Measurements from ENCODE around the gene C2CD4C.

- PRO-cap, 3 experiments: peak in 1 of 3 experiments; most common minus-strand start chr19:267492 (in 1)
- RRBS: 3% methylated on average over 16 of the region's 76 CpGs
Measured at GRCh38 chr19:266991-267657, 24.1 kb downstream of the PLPP2 start.

- PRO-cap, 3 experiments: peak in 2 of 3 experiments; most common minus-strand start chr19:409147 (in 2)
- RRBS: 2% methylated on average over 47 of the region's 122 CpGs
Measured at GRCh38 chr19:408382-409853, at the start of gene C2CD4C. TSS of gene C2CD4C (minus strand) at chr19:409147.

DNA sequence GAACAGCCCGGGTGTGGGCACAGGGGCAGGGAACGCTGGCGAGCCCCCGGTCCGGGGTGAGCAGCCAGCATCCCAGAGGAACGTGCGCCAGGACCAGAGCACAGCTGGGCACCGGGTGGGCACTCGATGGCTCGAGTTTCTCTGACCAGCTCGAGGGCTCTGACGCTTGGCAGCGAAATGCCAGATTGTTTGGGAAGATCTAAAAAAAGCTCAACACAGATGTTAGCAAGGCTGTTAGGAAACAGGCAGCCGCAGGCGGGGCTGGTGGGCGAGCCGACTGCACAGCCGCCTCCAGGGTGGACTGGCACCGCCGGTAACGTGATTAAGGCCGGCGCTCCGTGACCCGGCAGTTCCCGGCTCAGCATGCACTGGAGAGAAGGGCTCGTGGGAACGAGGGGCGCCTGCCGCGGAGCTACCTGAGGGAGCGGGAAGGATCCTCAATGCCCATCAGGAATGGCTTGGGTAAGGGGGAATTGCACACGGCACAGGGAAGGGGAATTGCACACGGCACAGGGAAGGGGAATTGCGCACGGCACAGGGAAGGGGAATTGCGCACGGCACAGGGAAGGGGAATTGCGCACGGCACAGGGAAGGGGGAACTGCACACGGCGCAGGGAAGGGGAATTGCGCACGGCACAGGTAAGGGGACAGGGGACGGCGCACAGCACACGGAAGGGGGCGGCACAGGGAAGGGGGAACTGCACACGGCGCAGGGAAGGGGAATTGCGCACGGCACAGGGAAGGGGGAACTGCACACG is 18.2 kb upstream of the C2CD4C start:
- PRO-cap, 3 experiments: no peak in any of the 3 experiments
- RRBS: 78% methylated on average over 8 of the region's 53 CpGs

DNA sequence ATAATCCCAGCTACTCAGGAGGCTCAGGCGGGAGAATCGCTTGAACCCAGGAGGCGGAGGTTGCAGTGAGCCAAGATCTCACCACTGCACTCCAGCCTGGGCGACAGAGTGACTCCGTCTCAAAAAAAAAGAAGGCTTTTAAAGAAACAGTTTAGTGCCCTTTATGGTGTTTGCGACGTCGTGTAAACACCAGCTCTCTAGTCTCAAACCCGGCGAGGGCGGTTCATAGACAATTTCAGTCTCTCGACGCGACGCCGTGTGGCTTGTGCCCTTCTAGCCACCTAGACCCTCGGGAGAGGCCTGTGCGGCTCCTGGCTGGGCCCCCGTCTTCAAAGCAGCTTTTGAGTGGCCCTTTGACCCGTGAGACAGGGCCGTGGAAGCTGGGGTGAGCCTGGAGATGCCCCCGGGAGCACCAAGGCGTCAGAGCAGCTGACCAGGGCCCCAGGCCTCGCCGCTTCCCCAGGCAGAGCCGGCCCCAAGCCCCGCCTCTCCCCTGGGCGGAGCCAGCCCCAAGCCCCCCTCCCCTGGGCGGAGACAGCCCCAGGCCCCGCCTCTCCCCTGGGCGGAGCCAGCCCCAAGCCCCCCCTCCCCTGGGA is 5.0 kb upstream of the MADCAM1 start:
- PRO-cap, 3 experiments: no peak in any of the 3 experiments
- RRBS: 45% methylated on average over 5 of the region's 31 CpGs

GRCh38 chr19:518238-518745 is 11.0 kb downstream of the TPGS1 start:
- PRO-cap, 3 experiments: no peak in any of the 3 experiments
- RRBS: 31% methylated on average over 2 of the region's 5 CpGs

GRCh38 chr19:518789-519542 is 11.7 kb downstream of the TPGS1 start:
- PRO-cap, 3 experiments: no peak in any of the 3 experiments
- RRBS: 52% methylated on average over 22 of the region's 100 CpGs

GRCh38 chr19:660093-661415 is 2.5 kb downstream of the RNF126 start:
- PRO-cap, 3 experiments: no peak in any of the 3 experiments
- RRBS: no CpG with 5 or more reads among the region's 56 CpGs

DNA sequence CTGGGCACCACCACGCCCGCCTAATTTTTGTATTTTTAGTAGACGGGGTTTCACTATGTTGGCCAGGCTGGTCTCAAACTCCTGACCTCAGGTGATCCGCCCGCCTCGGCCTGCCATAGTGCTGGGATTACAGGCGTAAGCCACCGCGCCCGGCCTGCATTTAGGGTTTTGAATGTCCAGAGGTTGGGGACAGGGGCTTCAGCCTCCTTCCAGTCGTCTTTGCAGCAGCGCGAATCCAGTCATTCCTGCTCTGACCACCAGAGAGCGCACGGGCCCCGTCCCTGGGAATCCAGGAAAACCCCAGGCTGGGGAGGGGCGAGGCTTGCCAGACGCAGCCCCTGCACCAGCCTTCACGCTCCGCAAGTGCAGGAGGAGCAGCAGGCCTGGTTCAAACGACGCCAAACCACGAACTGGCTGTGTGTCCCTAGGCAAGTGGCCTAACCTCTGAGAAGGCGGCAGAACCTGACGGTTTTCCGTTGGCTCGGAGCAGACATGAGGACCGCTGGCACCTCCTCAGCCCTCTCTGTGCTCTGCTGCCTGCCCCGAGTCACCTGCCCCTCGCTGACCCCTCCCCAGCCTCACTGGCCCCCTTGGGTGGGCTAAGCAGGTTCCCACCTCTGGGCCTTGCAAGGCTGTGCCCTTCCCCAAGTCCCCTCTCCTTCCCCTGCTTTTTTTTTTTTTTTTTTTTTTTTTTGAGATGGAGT is 1.9 kb upstream of the RNF126 start:
- PRO-cap, 3 experiments: no peak in any of the 3 experiments
- RRBS: no CpG with 5 or more reads among the region's 30 CpGs

- PRO-cap, 3 experiments: no peak in any of the 3 experiments
- RRBS: 8% methylated on average over 5 of the region's 21 CpGs
Measured at GRCh38 chr19:703552-704007, 5.2 kb upstream of the PALM start.

DNA sequence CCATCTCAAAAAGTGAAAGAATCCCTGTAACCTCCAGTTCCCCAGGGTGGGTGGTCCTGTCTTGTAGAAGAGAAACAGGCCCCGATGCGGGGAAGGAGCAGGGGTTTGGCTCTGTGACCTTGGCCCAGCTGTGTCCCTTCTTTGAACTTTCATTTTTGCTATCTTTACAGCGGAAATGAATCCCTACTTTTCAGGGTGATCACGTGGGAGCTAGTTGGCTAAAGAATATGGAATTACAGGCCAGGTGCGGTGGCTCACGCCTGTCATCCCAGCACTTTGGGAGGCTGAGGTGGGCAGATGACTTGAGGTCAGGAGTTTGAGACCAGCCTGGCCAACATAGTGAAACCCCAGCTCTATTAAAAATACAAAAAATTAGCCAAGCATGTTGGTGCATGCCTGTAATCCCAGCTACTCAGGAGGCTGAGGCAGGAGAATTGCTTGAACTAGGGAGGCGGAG is 5.7 kb upstream of the MISP start:
- PRO-cap, 3 experiments: no peak in any of the 3 experiments
- RRBS: no CpG with 5 or more reads among the region's 7 CpGs

- PRO-cap, 3 experiments: no peak in any of the 3 experiments
- RRBS: 60% methylated on average over 2 of the region's 22 CpGs
Measured at GRCh38 chr19:748022-748586, 2.8 kb upstream of the MISP start.

- PRO-cap, 3 experiments: no peak in any of the 3 experiments
- RRBS: no CpG with 5 or more reads among the region's 37 CpGs
Measured at GRCh38 chr19:809805-810900, 11.6 kb downstream of the PLPPR3 start.

GRCh38 chr19:862849-863462 is 3.5 kb downstream of the CFD start:
- PRO-cap, 3 experiments: no peak in any of the 3 experiments
- RRBS: 11% methylated on average over 26 of the region's 45 CpGs

DNA sequence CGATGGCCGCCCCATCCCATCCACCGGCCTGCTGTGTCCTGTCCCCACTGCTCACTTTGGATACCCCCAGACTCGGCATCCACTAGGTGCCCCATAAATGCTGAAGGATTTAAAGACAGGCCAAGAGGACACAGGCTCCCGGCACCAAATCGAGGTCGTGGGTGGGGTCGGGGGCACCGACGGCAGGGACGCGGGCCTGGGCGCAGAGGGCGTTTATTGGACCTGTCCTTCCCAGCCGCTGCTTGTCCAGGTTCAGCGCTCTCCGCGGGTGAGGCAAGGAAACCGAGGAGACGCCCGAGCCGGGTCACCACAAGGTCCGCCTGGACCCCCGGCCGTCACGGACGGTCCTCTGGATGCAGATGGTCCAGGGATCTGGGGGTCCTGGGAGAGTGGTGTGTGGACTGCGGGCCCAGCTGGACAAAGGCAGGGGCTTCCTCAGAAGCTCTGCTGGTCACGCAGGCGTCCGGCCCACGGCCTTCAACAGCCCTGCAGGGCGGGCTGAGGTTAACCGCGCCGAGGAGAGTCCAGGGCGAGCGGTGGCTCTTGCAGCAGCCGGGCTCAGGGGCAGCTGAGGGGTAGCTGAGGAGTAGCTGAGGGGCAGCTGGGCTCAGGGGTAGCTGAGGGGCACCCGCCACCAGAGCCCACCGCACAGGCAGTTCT is 8.4 kb downstream of the CFD start:
- PRO-cap, 3 experiments: no peak in any of the 3 experiments
- RRBS: 92% methylated on average over 4 of the region's 41 CpGs

- PRO-cap, 3 experiments: no peak in any of the 3 experiments
- RRBS: 20% methylated on average over 1 of the region's 12 CpGs
Measured at GRCh38 chr19:952311-953063, 26.7 kb downstream of the ARID3A start.

GRCh38 chr19:1014025-1014737 is 6.7 kb downstream of the TMEM259 start:
- PRO-cap, 3 experiments: no peak in any of the 3 experiments
- RRBS: 89% methylated on average over 1 of the region's 43 CpGs

- PRO-cap, 3 experiments: no peak in any of the 3 experiments
- RRBS: 22% methylated on average over 14 of the region's 37 CpGs
Measured at GRCh38 chr19:1019623-1020370, 1.1 kb downstream of the TMEM259 start.

- PRO-cap, 3 experiments: no peak in any of the 3 experiments
- RRBS: no CpG with 5 or more reads among the region's 34 CpGs
Measured at GRCh38 chr19:1035758-1036683, 3.9 kb upstream of the ABCA7 start.

DNA sequence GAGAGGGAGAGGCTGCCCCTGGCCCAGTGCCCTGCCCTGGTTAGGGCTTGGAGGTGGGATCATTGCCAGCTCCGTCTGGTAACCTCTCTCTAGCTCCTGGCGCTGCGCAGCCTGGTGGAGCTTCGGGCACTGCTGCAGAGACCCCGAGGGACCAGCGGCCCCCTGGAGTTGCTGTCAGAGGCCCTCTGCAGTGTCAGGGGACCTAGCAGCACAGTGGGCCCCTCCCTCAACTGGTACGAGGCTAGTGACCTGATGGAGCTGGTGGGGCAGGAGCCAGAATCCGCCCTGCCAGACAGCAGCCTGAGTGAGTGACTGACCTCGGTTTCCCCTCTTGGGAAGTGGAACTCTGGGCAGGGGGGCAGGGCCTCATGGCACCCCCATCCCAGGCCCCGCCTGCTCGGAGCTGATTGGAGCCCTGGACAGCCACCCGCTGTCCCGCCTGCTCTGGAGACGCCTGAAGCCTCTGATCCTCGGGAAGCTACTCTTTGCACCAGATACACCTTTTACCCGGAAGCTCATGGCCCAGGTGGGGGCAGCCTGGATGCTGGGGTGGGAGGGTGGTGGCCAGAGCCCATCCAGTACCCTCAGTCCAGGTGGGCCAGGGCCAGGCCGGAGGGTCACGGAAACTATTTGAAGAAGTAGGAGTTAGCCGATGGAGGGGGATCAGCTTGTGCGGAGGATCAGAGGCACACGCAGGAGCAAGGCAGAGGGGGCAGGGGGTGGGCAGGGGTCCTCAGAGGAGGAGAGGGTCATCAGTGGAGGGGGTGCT is 3.2 kb downstream of the ABCA7 start:
- PRO-cap, 3 experiments: peak in 1 of 3 experiments; most common minus-strand start position 340 of the sequence (in 1)
- RRBS: 6% methylated on average over 2 of the region's 21 CpGs

GRCh38 chr19:1045403-1045671 is 5.4 kb downstream of the ABCA7 start:
- PRO-cap, 3 experiments: no peak in any of the 3 experiments
- RRBS: no CpG with 5 or more reads among the region's 8 CpGs